RPMI7951 (cell line): ENCODE measurements around a stretch of chr3.

DNA sequence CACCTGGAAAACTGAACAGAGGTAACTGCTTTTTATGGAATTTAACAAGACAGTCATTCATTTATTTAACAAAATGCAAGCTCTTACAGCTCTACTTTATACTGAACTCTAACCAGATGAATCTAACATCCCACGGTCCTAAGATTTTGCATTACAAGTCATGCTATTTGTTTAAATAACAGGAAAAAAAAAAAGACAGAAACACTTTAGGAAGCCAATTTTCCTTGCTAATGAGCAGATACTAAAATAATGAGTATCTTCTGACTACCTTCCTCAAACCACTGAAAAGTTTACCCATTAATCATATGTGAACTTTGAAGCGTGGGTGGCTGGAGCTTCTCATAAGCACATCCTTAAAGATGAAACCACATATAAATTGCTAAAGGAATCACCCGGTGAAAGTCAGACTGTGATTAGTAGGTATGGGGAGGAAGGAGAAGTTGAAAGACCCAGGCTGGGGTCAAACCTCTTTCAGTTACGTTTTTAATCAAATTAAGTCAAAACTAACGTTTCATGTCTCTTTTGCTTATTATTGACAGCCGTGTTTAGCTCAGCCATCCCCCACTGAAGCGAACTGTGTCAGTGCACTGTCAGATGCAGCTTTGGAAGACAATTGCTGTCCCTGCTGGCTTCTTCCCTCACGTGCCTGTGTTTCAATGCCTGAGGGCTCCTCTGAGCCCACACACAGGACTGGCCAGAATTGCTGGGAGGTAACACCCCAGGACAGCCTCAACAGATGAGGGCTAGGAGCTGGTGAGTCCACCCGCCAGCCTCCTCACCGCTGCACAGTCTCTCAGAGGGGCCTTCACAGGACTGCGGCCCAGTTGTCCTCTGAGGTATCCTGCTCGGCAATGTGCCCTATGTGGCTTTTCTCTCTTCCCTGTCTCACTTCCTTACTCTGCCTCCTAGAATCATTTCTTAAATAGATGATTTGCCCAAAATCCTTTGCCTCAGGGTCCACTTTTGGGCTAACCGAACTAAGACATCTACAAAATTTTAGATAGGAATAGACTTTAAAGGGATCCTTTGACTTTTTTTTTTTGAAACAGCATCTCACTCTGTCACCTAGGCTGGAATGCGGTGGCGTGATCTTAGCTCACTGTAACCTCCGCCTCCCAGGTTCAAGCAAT lies 29.2 kb upstream of the SH3BP5 start:
- RAMPAGE, long total RNA: no peak

DNA sequence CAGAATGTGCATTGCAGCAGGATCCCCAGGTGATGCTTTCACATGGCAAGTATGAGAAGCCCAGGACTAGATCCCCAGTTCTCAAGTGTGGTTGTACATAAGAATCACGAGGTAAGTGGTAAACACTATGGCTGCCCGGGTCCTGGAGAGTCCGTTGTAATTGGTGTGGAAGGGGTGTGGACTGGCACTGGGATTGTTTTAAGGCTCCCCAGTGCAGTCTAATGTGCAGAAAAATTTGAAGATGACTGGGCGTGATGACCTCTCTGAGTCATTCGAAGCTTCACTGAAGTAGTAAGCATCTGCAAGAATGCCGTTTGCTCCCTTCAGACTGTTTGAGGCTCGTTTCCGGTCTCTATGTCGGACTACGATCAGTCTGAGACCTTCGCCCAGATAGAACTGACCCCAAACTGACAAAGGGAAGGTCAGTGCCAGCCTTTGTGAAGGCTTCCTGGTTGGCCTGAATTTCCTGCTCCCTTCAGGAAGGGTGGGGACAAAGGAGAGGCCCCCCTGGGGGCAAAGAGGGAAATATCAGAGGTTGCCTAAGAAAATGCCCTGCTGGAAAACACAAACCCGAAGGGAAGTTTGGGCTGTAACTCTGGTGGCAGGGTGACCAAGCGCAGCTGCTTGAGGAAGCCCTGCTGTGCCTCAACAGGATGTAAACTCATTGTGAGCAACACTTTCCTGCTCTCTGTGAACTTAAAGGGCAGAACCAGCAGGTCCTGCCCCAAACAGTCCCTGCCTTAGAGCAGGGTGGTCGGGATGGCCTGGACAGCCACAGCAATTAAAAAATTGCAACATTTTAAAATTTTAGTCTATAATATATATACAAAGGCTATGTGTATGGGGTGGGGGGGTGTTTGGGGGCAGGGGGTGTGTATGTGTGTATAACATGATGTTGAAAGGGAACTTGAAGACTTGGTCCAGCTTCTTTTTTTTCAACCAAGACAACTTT lies 34.7 kb downstream of the BTD start:
- RAMPAGE, long total RNA: no peak

GRCh38 chr3:15638160-15638621 lies 36.6 kb downstream of the BTD start:
- RAMPAGE, long total RNA: no peak

DNA sequence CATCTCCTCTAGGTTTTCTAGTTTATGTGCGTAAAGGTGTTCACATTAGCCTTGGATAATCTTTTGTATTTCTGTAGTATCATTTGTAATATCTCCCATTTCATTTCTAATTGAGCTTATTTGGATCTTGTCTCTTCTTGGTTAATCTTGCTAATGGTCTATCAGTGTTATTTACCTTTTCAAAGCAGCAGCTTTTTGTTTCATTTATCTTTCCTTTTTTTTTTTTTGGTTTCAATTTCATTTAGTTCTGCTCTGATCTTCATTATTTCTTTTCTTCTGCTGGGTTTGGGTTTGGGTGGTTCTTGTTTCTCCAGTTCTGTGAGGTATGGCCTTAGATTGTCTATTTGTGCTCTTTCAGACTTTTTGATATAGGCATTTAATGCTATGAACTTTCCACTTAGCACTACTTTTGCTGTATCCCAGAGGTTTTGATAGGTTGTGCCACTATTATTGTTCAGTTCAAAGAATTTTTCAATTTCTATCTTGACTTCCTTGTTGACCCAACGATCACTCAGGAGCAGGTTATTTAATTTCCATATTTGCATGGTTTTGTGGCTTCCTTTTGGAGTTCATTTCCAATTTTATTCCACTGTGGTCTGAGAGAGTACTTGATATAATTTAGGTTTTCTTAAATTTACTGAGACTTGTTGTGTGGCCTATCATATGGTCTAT lies 50.7 kb downstream of the ANKRD28 start:
- RAMPAGE, long total RNA: no peak

GRCh38 chr3:15796281-15796777 lies 1.4 kb downstream of the ANKRD28 start:
- RAMPAGE, long total RNA: no peak

DNA sequence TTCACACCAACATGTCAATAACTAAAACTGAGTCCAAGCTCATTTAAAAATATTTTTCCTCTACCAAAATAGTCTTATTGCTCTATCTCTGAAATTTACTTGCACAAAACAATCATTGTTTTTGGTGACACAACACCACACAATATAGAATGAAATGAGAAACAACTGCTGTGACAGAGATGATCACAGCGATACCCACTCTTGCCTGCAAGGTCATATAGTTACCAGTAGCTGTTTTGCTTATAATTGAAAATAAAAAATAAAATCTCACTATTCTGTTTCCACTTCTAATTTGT lies 1.1 kb downstream of the ANKRD28 start:
- RAMPAGE, long total RNA: no peak

GRCh38 chr3:15797074-15797639 lies 622 bp downstream of the ANKRD28 start:
- RAMPAGE, long total RNA: no peak

GRCh38 chr3:15800471-15800670 lies 2.6 kb upstream of the ANKRD28 start:
- RAMPAGE, long total RNA: no peak

GRCh38 chr3:15982853-15983266 lies 185.1 kb upstream of the ANKRD28 start:
- RAMPAGE, long total RNA: no peak

- RAMPAGE, long total RNA: no peak
Measured at GRCh38 chr3:16103283-16103867, 71.1 kb upstream of the GALNT15 start.

- RAMPAGE, long total RNA: no peak
Measured at GRCh38 chr3:16114410-16115337, 59.8 kb upstream of the GALNT15 start.

- RAMPAGE, long total RNA: no peak
Measured at GRCh38 chr3:16203618-16204069, 29.2 kb downstream of the GALNT15 start.

DNA sequence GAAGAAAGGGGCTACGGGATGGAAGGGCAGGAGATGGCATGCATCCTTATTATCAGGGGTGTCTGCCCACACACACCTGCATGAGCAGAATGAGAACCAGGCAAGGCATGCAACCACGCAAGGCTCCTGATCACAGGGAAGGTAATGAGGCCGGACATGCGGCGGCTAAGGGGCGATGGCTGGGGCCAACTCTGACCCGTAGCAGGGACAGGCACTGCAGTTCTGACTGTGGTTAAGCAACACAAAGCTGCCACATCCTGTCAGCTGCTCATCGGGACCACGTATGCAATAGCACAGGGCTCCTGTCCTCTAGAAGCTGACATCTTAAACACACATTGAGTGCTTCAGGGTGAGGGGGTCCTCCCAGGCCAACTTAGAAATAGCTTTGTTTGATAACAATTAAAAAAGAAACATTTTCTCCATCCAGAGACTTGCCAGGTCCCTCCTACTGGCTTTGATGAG lies 73.2 kb downstream of the OXNAD1 start:
- RAMPAGE, long total RNA: no peak

- RAMPAGE, long total RNA: no peak
Measured at GRCh38 chr3:16377097-16377709, 112.2 kb downstream of the OXNAD1 start.

- RAMPAGE, long total RNA: no peak
Measured at GRCh38 chr3:16454591-16455588, 58.6 kb downstream of the RFTN1 start.

- RAMPAGE, long total RNA: no peak
Measured at GRCh38 chr3:16482688-16483174, 30.8 kb downstream of the RFTN1 start.

- RAMPAGE, long total RNA: no peak
Measured at GRCh38 chr3:16508783-16509071, 4.8 kb downstream of the RFTN1 start.

DNA sequence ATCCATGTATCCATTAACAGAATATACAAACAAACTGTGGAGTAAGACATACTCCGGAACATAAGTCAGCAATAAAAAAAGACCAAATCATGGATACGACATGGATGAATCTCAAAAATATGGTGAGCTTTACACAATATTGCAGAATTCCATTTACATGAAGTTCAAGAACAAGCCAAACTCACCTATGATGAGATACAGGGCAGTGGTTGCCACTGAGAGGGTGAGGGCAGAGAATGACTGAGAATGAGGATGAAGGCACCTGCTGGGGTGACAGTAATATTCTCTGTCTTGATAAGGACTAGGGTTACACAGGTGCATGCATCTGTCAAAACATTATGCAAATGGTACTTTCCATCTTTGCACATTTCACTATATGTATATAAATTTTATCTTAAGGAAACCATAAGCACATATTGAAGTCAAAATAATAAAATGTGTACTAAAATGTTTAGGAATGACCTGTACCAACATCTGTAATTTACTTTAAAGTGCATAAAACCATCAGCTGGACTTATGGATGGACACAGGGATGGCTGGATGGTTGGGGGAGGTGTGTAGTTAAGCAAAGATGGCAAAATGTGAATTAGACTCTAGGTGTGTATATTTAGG lies 2.5 kb downstream of the RFTN1 start:
- RAMPAGE, long total RNA: no peak

GRCh38 chr3:16741959-16742355 lies 136.7 kb upstream of the DAZL start:
- RAMPAGE, long total RNA: no peak

DNA sequence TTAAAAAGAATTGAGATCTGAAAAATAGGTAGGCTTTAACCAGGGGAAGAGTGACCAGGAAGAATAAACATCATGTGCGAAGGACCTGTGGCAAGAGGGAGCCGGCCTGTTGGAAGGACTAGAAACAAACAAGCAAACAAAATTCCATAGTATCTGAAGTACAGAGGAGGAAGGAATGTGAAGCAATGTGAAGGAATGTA lies 84.5 kb upstream of the PLCL2 start:
- RAMPAGE, long total RNA: no peak